Spleen (tissue), 7 donors: ENCODE measurements around the gene C4orf3.

GRCh38 chr4:119283046-119284207 lies 17.0 kb downstream of the C4orf3 start:
- PRO-cap, 4 experiments: no peak in any of the 4 experiments
- RAMPAGE, long total RNA, 4 experiments: no peak in any of the 4 experiments

GRCh38 chr4:119300012-119301005 lies at the start of gene C4orf3:
TSS of gene C4orf3 (minus strand) at chr4:119300645.
- PRO-cap, 4 experiments: peak in 4 of 4 experiments; most common plus-strand start chr4:119300181 (in 4); most common minus-strand start chr4:119300215 (in 4)
- RAMPAGE, long total RNA, 4 experiments: start-site peak on the minus strand in 4 of 4 experiments, at chr4:119300538-119300662 at its widest, 1,110 to 2,157 reads per replicate

- PRO-cap, 4 experiments: no peak in any of the 4 experiments
- RAMPAGE, long total RNA, 4 experiments: no peak in any of the 4 experiments
Measured at GRCh38 chr4:119396484-119397063, 74.6 kb upstream of the FABP2 start.

- PRO-cap, 4 experiments: peak in 1 of 4 experiments; most common minus-strand start chr4:119984991 (in 1)
- RAMPAGE, long total RNA, 4 experiments: no peak in any of the 4 experiments
Measured at GRCh38 chr4:119984866-119985182, 81.8 kb downstream of the MAD2L1 start.

DNA sequence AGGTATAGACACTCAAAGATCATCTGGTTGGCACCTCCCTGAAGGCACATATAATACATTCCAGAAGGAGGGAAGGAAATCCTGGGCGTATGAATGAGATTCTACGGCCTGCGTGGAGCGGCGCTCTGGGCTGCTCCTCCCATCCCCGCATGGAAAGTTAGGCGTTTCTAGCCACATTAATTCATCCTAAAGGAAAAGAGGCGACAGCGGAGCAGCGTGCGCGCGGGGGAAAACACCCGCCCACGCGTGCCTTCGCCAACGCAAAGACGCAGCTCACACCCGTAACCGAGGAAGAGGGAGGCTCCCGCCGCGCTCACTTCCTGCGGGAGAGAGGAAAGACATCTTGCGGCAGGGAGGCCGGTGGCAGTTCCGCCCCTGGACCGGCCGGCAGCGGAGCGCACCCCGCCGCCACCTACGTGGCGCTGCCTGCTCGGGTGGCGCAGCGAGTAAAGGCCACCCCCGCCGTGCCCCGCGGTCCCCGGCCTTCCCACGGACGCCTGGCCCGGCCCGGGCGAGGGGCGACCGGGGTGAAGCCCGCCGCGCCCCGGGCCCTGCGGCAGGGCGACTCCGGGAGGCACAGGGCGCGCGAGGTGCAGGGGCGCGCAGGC lies 532 bp downstream of the PRDM5 start:
- PRO-cap, 4 experiments: peak in 4 of 4 experiments; most common plus-strand start position 366 of the sequence (in 4); most common minus-strand start position 188 of the sequence (in 1)
- RAMPAGE, long total RNA, 4 experiments: no peak in any of the 4 experiments

DNA sequence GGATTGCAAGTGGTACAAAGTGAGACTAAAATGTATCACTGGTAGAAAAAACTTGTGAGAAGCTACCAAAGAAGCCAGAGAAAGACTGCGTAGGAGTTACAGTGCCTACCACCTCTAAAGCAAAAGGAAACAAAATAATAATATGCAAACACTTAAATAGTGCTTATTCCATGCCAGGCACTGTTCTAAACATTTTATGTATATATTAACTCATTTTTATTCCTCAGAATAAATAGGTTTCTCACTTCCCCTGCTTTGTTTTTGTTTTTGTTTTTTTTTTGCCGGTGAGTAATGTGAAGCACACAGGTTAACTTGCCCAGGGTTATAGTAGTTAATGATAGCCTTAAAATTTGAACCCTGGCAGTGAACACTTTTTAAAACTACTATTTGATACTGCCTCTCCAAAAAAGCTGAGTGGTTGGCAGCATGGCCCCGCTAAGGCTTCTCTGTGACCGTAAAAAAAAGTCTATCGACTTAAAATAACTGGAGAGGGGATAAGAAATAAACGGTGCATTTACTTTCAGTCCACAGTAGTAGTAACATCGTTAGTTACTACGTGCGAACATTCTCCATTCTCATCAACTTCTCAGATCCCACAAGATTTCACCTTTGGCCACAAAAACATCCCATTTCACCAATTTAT lies 718 bp upstream of the EXOSC9 start:
- PRO-cap, 4 experiments: peak in 1 of 4 experiments; most common plus-strand start position 508 of the sequence (in 1)
- RAMPAGE, long total RNA, 4 experiments: no peak in any of the 4 experiments

GRCh38 chr4:121989638-121990042 lies 37.8 kb upstream of the TRPC3 start:
- PRO-cap, 4 experiments: no peak in any of the 4 experiments
- RAMPAGE, long total RNA, 4 experiments: no peak in any of the 4 experiments

GRCh38 chr4:122328002-122328289 lies 50.9 kb upstream of the ADAD1 start:
- PRO-cap, 4 experiments: no peak in any of the 4 experiments
- RAMPAGE, long total RNA, 4 experiments: no peak in any of the 4 experiments

GRCh38 chr4:122349406-122350028 lies 29.3 kb upstream of the ADAD1 start:
- PRO-cap, 4 experiments: no peak in any of the 4 experiments
- RAMPAGE, long total RNA, 4 experiments: no peak in any of the 4 experiments

GRCh38 chr4:122578210-122579183 lies 42.4 kb downstream of the IL21 start:
- PRO-cap, 4 experiments: no peak in any of the 4 experiments
- RAMPAGE, long total RNA, 4 experiments: no peak in any of the 4 experiments

DNA sequence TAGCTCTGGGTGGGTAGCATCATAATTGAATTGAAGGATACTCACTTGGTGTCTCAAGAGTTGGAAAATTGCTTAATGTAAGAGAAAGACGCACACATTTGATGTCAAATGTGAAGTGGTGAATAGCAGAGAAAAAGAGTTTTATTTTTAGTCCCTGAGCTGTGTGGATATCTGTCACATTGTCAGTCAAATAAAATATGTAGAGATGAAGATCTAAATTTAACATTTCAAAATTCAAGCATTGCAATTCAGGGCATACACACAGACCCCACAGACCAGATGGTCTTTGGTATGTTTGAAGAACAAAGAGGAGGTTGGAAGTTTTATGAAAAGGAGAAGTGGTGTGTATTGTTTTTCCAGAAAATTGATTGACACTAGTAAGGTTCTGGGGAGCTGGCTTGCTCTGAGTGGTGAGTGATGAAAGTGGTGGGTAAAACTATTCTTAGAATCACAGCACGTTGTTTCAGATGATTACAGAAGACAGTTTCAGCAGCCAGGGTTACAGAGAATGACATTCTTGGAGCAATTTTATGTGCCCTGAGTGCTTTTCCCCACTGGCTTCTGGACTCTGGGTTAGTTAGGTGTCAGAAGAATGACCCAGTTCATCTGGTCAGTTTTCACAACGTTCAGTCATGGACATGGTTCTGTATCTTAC lies 44.9 kb upstream of the BBS12 start:
- PRO-cap, 4 experiments: no peak in any of the 4 experiments
- RAMPAGE, long total RNA, 4 experiments: no peak in any of the 4 experiments

GRCh38 chr4:122798031-122798542 lies 28.5 kb upstream of the FGF2 start:
- PRO-cap, 4 experiments: peak in 1 of 4 experiments; most common minus-strand start chr4:122798163 (in 1)
- RAMPAGE, long total RNA, 4 experiments: no peak in any of the 4 experiments

- PRO-cap, 4 experiments: no peak in any of the 4 experiments
- RAMPAGE, long total RNA, 4 experiments: no peak in any of the 4 experiments
Measured at GRCh38 chr4:122917508-122918308, 4.7 kb downstream of the NUDT6 start.

DNA sequence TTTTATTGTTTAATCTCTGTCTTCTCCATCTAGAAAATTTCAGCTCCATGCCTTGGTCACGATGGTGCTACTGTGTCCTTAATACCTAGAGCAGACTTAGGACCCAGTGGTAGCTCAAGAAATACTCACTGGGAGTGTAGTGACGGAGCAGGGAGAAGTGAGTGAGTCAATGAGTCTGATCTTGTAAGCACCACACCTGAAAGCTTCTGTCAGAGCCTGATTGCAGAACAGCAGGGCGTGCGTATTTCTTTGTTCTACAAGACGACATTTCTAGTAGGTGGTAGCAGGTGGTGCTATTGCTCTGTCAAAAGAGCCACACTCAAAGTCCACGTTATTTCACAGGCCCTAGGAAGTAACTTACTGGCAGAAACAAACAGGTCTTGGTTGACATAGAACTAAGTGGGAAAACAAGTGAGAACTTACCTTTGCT lies 46.5 kb upstream of the SPRY1 start:
- PRO-cap, 4 experiments: no peak in any of the 4 experiments
- RAMPAGE, long total RNA, 4 experiments: no peak in any of the 4 experiments

- PRO-cap, 4 experiments: no peak in any of the 4 experiments
- RAMPAGE, long total RNA, 4 experiments: no peak in any of the 4 experiments
Measured at GRCh38 chr4:123359647-123360281, 36.8 kb upstream of the SPRY1 start.

DNA sequence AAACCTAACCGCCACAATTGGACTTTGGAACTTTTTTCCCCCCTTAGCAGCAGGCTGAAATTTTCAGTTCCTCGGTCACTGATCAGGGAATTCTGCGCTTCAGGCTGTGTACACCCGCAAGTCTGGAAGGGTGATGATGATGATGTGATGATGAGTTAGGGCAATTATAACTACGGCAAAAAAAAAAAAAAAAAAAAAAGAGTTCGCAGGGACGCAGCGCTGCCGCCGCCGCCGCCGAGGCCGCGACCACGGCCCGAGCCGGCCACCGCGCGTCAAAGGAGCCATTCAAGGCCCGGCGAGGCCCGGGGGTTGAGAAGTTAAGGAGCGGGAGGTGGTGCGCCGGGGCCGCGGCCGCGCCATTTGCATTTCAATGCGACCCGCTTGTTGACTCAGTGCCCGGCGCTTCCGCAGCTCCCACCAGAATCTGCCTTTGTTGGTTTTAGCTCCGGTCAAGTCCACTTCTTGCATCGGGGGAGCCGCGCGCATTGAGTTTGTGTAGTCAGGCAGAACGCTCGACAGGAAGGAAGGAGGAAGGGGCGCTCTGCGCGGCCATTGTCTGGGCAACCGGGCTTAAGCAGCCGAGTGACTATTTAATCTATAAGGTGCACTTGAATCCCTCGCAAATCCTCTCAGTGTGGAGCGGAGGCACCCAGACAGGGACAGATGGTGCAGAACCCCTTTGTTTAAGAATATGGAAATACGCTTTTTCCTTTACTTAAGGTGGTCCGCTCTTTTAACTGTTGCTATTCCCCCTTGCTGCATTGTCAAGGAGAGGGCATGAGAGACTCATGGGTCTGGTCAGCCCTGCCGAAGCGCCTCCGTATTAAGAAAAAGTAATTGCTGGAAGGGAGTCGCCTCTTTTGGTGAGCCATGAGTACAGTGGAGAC lies 109.1 kb downstream of the SPRY1 start:
- PRO-cap, 4 experiments: peak in 4 of 4 experiments; most common plus-strand start position 458 of the sequence (in 4); most common minus-strand start position 94 of the sequence (in 2)
- RAMPAGE, long total RNA, 4 experiments: no peak in any of the 4 experiments

GRCh38 chr4:123601344-123601794 lies 204.8 kb downstream of the SPRY1 start:
- PRO-cap, 4 experiments: no peak in any of the 4 experiments
- RAMPAGE, long total RNA, 4 experiments: no peak in any of the 4 experiments

- PRO-cap, 4 experiments: no peak in any of the 4 experiments
- RAMPAGE, long total RNA, 4 experiments: no peak in any of the 4 experiments
Measured at GRCh38 chr4:123659414-123659783, 262.8 kb downstream of the SPRY1 start.

DNA sequence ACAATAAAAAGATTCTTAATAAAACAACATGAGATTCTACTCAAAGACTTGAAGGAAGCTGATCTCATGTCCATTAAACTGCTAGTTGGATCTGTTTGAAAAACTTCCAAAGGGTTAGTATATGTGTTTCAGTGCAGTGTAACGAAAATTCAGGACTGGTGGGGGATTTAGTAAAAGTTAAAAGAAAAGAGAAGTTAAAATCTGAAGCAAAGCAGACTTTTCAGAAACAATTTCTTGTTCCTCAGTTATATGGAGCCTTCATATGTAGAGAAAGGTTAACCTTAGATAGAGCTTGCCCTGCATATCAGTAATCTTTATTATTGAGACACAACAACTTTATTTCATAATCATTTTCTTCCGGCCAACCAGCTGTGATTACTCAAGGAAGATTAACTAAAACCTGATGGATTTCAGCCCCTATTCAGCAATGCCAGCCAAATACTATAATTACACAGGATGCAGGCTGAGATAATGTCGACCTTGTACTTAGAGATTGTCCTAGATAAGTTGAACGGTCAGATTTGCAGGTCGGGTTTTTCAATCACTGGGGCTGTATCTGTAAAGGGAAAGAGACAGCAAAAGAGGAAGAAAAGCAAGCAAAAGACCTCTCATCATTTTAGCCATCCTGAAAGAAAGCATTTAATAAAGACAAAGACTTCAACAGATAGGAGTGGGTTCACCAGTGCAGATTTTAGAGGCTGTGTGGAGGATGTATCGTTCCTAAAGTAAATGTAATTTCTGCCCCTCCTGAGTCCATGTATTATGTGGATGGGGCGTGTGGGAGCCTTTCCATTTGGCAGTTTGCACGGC lies 496.4 kb downstream of the SPRY1 start:
- PRO-cap, 4 experiments: peak in 1 of 4 experiments; most common plus-strand start position 526 of the sequence (in 1)
- RAMPAGE, long total RNA, 4 experiments: no peak in any of the 4 experiments

- PRO-cap, 4 experiments: peak in 1 of 4 experiments; most common plus-strand start chr4:124018980 (in 1)
- RAMPAGE, long total RNA, 4 experiments: no peak in any of the 4 experiments
Measured at GRCh38 chr4:124018611-124019483, 622.3 kb downstream of the SPRY1 start.